ENCODE data around the genes RBM24, FAM8A1 and NUP153.

DNA sequence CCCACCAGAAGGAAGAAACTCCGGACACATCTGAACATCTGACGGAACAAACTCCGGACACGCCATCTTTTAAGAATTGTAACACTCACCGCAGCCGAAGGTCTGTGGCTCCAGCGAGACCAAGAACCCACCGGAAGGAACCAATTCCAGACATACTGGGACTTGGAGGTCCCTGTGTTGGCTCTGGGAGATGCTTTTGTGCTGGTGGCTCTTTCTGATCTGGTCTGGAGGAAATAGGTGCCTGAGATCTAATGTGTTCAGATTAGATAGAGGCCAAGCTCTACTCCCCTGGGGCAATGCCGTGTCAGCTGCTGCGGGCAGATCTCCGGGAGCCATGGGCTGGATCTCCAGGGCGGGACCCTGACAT is 29.1 kb downstream of the GMPR start:
- PRO-cap, result no peak

DNA sequence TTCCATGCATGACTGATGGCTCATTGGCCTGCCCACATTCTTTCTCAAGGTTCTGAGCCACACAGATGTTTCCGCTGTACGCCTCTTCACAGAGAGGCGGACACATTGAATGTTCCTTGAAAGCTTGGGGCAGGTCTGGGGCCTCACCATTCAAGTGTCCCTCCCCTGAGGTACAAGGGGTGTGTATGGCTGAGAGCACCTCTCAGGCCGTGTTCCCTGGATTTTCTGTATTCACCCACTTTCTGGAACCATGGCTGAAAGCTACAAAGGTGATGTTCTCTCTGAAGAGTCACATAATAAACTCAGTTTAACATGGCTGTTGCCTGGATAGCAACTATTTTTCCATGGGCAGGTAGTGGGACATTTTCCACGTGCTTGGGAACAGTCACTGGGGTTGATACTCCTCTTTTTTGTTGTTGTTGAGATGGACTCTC is 29.5 kb downstream of the GMPR start:
- PRO-cap, result no peak

DNA sequence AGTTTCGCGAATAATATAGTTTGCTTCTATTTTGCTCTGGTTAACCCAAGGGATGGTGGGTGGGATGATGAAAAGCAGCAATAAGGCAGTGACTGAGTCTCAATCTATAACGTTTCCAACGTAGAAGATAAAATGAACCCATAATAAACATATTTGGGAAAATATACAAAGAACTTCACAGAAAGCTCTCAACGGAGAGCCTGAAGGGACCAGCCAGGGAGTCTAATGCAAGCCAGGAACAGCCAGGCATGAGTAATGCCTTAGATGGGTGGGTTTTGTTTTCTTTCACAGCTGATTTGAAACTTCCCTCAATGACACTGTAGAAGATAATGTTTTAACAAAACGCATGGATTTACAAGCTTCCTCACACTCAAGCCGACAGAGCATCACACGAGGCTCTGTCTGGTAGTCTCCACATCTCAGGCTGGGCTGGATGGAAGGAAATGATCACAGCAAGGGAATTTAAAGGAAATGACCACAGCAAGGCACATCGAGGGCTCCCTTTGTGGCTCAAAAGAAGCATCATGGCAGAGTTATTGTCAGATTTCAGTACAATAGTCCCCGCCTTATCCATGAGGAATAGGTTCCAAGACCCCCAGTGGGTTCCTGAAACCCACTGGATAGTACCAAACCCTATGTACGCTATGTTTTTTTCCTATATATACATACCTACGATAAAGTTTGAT is 113.9 kb downstream of the GMPR start:
- PRO-cap, result no peak

DNA sequence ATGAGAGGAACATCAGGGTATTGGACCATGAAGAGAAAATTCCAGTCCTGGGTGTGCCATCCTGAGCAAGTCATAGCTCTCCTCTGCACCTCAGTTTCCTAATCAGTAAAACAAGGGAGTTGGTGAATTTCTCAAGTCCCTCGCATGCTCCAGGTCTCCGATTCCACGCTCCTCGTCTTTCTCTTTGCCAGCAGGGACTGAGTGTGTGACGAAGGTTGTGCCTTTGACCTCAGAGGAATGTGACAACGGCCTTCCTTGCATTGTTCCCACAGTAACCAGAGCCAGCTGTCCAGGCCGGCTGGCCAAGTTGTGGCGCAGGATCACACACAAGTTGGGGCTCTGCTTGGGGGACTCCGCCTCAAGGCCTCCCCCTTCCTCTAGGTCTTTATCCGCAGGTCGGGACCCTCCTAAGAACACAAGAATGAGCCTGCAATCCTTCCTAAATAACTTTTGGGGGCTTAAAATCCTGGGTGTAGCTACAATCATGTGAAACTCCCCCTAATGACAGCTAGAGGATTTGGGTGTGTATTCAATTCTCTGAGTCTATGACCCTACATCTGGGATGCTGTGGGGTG is 217.2 kb downstream of the ATXN1 start:
- PRO-cap, result bidirectional peak, plus-strand start at position 305 of the sequence, minus-strand start at position 107 of the sequence

DNA sequence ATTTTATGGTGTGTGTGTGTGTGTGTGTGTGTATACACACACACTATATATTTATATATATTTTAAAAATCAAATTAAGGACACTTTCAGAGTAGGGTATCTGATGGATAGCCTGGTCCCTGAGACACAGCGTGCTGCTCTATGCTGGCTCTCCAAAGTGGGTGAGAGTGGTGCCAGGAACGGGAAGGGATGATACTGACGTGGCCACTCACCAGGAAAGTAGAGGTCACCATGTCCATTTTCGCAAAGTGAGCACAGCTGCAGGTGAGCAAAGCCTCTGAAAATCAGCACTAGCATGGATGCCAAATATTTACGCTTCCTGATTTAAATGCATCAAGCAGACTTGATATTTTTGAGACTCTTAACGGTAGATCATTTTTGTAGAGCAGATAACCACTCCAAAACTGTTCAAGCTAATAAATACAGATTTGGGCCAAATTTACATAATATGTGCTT is 116.7 kb downstream of the ATXN1 start:
- PRO-cap, result no peak

DNA sequence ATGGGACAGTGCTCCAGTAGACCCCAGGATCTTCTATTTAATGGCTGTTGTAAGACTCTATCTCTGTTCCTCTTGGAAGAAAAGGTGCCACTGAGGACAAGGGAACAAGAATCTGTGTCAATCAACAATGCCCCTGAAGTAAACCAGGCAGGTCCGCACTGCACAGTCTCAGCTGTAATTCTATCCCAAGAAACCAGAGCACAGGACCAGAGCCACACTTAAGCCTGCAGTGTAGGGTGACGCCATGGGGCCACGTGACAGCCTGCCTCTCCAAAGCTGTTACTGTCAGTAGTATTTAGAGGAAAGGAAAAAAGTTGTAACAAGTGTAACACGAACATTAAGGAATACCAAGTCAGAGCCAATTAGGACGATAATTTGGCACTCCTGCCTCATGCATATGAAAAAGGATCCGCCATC is 80.1 kb downstream of the ATXN1 start:
- PRO-cap, result no peak

GRCh38 chr6:16753025-16753680 is 8.1 kb downstream of the ATXN1 start:
- PRO-cap, result no peak

DNA sequence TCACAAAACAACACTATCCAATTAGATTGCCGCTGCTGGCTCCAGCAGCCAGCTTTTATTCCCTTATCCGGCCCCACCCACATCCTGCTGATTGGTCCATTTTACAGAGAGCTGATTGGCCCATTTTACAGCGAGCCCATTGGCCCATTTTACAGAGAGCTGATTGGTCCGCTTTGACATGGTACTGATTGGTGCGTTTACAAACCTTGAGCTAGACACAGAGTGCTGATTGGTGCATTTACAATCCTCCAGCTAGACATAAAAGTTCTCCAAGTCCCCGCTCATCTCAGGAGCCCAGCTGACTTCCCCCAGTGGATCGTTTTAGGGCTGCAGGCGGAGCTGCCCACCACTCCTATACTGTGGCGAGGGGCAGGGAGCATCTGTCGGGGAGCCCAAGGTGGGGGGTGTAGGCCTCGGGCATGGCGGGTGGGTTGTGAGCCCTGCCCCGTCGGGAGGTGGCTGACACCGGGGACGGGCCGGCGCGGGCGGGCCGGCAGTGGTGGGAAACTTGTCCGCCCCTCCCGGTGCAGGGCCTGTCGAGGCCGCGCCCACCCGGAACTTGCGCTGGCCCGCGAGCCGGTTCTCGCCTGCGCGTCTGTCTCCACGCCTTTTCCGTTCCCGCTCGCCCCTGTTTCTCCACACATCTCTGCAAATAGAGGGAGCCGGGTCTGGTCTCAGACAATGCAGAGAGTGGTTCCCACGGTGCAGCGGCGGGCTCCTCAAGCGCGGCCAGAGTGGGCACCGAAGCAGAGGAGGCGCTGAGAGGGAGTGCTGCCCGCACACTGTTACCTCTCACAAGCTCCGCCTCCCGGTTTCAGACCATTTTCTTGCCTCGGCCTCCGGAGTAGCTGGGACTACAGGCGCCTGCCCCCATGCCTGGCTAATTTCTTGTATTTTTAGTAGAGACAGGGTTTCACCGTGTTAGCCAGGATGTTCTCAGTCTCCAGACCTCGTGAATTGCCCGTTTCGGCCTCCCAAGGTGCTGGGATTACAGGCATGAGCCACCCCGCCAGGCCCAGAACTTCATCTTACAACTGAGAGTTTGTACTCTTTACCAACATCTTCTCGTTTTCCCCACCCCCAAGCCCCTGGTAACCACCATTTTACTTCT is 86.0 kb upstream of the STMND1 start:
- PRO-cap, result no peak

- PRO-cap, result no peak
Measured at GRCh38 chr6:17042543-17043277, 59.1 kb upstream of the STMND1 start.

DNA sequence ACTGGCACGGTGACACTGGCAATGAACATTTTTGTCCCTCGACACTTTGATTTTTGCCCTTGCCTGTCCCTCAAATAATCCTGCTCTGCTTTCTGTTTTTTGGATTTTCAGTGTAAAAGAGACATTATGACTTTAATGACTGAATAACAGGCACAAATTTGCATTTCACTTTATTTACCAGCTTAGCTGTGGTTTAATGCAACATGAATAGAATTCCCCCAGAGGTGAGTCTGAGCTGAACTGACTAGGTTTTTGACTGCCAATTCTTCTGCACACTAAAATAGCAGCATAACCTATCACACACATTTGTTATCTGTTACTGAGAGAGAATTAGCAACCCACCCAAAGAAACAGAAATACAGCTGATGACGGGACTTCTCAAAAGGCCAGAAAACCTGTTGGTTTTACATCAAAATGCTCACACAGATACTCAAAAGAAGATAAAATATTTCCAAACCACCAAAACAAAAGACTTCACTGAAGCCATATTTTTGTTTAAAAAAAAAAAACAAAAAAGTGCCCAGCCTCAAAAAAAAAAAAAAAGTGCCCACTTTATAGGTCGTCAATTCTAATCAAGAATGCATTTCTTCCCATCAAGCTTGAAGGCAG is 3.8 kb upstream of the RBM24 start:
- PRO-cap, result no peak

DNA sequence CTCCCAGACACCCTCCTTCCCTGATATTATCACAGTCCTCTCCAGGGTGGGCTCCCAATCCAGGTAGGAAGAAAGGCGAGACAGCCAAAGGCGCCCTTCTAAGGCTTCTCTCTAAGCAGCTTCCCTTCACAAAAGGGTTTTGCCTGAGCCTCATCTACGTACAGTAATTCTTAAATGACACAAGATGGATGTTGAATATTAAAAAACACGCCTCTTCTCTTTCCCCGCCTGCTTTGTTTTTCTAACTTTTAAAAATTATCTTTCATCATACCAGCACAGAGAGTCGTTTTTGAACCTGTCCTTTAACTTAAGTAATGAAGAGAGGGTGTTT is 2.1 kb upstream of the RBM24 start:
- PRO-cap, result no peak

- PRO-cap, result unidirectional peak, plus-strand start at chr6:17281496
Measured at GRCh38 chr6:17281226-17281793, at the start of gene RBM24. TSS of gene RBM24 (plus strand) at chr6:17281361.

DNA sequence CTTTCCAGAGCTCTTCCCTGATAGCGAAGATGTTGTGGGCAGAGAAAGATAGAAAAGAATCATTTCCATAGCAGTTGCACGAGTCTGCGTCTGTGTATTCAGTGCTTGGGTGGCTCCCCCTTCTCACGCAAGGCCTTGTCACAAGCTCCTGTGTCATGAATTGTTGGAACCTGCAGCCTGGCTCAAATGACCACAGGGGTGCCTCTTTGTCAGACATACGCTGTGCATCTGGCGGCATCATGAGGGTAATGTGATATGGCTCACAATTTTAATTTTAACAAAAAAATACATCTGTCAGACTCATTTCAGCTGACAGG is 90.8 kb downstream of the CAP2 start:
- PRO-cap, result no peak

DNA sequence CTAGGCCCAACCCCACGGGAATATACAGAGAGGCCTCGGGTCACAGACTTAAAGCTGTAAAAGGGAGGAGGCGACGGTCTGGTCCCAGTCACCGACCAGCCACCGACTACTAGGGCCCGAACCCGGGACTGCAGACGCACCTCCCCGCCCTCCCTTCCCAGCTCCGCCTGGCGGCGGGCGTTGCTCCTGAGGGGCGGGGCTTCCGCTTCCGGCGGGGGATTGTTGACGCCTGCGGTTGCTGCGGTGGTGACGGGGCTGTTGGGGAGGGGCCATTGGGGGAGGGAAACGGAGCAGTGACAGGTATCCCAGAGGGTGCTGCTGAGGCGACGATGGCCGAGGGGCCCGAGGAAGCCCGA is at the start of gene FAM8A1:
Gene FAM8A1, plus strand, starts transcription at position 222 of the 356 bp plus-strand sequence.
- PRO-cap, result bidirectional peak, plus-strand start at position 272 of the sequence, minus-strand start at position 165 of the sequence

GRCh38 chr6:17601297-17601382 is 1.0 kb downstream of the FAM8A1 start:
- PRO-cap, result no peak

DNA sequence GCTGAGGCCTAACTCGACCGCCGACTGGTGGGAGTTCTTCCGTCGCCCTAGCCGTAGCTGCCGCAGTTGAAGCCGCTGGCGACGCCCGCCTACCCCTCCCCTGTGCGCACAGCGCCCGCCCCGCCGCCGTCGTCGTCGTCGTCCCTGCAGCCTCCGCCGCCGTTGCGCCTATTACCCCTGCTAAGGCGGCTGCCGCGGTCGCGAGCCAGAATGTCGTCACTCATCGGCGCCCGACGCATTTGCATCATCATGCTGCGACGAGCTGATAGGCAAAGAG is at the start of gene NUP153:
Gene NUP153, minus strand, starts transcription at position 212 of the 277 bp plus-strand sequence.
- PRO-cap, result bidirectional peak, plus-strand start outside the sequence, minus-strand start at position 158 of the sequence

- PRO-cap, result no peak
Measured at GRCh38 chr6:17724961-17725395, 18.3 kb upstream of the NUP153 start.

- PRO-cap, result no peak
Measured at GRCh38 chr6:18255153-18255922, 9.0 kb downstream of the DEK start.

- PRO-cap, result no peak
Measured at GRCh38 chr6:18256314-18256513, 8.1 kb downstream of the DEK start.

DNA sequence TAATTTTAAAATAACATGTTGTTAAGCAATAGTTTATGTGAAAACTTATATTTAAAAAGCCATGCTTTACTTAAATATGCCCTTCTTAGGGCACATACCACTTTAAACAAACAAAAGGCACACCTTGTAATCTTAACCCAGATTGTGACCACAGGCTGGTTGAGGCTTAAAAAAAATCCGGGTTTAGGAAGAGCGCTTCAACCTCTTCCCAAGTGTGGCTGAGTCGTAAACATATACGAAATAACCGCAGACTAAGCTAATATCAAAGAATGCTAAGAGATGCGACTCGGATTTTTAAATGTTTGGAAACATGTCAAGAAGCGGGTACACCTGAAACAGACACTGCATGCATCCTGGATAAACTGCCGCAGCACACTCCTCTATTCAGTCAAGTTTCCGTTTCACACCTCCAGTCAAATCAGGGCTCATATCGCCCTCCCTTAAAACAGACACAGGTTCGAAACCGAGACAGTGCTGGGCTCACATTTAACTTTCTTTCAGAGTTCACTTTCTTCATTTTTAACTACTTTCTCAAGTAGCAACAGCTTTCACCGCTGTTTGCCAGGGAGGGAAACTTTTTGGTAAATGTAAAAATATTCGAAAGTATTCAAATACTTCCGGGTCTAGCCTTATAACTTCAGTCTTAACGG is 1.4 kb downstream of the DEK start:
- PRO-cap, result no peak

All from parotid gland (tissue), 1 donor.